Uterus (tissue), 7 donors: ENCODE measurements around a stretch of chr17.

DNA sequence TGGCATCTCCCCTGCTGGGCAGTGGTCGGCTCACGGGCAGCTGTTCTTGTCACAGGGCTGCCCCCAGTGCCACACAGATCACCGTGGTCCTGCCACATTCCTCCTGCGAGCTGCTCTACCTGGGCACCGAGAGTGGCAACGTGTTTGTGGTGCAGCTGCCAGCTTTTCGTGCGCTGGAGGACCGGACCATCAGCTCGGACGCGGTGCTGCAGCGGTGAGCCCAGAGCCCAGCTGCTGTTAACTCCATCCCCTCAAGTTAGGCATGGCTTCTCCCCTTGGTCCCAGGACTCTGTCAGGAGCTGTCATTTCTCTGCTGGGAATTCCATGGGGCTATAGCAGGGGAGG lies 28.4 kb upstream of the MYO15B start:
- PRO-cap, 4 experiments: no peak in any of the 4 experiments
- RAMPAGE, long total RNA, 2 experiments: no peak in any of the 2 experiments
- RRBS: no CpG with 5 or more reads among the region's 13 CpGs

GRCh38 chr17:75589731-75589928 lies 2.0 kb downstream of the MYO15B start:
- PRO-cap, 4 experiments: no peak in any of the 4 experiments
- RAMPAGE, long total RNA, 2 experiments: start-site peak on the plus strand in 1 of 2 experiments, at chr17:75589744-75589897 at its widest, 18 reads per replicate
- RRBS: 18% methylated on average over 5 of the region's 17 CpGs

DNA sequence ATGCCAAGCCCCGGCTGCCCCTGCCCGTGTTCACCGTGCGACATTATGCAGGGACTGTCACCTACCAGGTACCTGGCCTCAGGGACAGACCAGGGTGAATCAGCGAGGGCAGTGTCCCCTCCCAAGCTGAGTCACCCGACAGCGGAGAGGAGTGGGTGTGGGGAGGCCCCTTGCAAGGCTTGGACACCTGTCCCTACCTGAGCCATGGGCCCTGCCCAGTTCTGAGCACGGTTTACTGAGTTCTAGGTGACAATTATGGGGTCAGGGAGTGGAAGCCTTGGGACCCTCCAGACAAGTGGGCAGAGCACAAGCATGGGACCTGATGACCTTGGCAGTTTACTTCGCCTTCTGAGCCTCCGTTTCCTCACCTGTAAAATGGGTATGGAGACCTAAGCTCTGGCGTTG lies 13.9 kb downstream of the MYO15B start:
- PRO-cap, 4 experiments: no peak in any of the 4 experiments
- RAMPAGE, long total RNA, 2 experiments: no peak in any of the 2 experiments
- RRBS: 100% methylated on average over 1 of the region's 11 CpGs

DNA sequence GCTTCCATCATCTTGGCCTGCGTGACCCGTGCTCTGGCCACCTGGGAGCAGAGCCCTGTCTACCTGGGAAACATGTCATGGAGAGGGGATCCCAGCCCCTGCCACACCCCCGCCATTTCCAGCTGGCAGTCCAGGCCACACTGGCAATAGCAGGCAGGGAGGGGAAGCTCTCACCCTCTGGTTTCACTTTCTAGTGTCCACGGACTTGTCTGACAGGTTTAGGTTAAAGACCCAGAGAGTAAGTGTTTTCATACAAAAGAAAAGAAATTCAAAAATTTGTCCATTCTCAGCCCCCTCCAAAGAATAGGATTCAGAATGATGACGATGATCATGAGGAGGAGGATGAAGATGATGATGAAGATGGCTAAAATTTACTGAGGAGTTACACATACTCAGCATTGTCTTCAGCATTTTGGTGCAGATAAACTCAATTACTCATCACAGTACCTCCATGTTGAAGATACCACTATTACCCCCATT lies 3.7 kb upstream of the SMIM6 start:
- PRO-cap, 4 experiments: no peak in any of the 4 experiments
- RAMPAGE, long total RNA, 2 experiments: no peak in any of the 2 experiments
- RRBS: no CpG with 5 or more reads among the region's 5 CpGs

DNA sequence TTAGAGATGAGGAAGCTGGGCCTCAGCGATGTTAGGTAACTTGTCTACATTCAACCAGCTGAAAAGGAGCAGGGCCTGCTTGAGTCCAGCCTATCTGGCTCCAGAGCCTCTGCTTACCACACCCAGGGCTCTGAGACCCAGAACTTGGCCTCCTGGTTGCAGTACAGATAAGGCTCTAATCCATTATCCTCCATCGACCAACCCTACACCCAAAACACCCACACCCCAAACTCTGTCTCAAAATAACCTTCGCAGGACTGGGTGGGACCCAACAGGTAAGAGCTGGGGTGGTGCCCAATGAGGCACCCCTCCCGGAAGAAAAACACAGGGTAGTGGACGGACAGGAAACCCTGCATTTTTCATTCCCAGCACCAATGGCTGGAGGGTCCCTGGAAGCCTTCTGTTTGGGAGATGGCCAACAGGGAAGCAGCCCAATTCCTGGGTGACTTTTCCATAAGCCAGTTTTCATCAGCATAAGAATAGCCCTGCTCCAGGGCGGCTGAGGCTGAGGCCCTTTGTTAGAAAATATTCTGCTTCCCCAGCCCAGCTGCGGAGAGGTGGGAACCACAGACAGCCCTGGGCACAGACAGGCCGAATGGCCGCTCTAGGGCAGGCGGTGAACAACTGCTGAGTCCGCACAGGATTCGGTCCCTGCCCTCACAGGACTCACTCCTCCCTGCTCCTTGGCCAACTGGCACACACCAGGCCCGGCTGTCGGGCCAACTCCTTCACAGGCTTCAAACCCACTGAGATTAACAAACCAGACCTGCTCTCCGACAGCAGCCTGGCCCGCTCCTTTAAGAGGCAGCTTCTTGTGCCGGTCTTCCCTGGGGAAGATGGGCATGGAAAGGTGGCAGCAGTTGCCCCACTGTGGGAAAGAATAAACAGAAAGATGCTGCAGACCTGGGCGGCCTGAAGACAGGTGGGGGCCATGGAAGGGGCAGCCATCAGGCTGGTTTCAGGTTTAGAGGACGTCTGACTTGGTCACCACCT lies 3.0 kb upstream of the SMIM6 start:
- PRO-cap, 4 experiments: no peak in any of the 4 experiments
- RAMPAGE, long total RNA, 2 experiments: no peak in any of the 2 experiments
- RRBS: 82% methylated on average over 4 of the region's 19 CpGs

GRCh38 chr17:75694455-75695070 lies 26.7 kb upstream of the ITGB4 start:
- PRO-cap, 4 experiments: no peak in any of the 4 experiments
- RAMPAGE, long total RNA, 2 experiments: no peak in any of the 2 experiments
- RRBS: no CpG with 5 or more reads among the region's 19 CpGs

DNA sequence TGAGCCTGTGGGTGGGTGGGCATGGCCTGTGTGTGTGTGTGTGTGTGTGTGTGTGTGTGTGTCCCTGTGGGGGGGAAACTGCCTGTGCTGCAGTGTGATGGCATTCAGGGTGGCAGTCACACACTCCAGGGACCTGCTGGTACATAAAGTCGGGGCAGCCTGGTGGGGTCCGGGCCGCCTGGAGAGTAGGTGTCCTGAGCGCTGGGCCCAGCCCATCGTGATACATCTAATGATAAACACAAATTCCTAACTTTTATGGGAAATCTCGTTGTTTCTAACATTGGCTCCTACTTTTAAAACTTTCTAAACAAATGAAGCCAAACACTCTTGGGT lies 1.4 kb downstream of the ITGB4 start:
- PRO-cap, 4 experiments: no peak in any of the 4 experiments
- RAMPAGE, long total RNA, 2 experiments: no peak in any of the 2 experiments
- RRBS: no CpG with 5 or more reads among the region's 6 CpGs

DNA sequence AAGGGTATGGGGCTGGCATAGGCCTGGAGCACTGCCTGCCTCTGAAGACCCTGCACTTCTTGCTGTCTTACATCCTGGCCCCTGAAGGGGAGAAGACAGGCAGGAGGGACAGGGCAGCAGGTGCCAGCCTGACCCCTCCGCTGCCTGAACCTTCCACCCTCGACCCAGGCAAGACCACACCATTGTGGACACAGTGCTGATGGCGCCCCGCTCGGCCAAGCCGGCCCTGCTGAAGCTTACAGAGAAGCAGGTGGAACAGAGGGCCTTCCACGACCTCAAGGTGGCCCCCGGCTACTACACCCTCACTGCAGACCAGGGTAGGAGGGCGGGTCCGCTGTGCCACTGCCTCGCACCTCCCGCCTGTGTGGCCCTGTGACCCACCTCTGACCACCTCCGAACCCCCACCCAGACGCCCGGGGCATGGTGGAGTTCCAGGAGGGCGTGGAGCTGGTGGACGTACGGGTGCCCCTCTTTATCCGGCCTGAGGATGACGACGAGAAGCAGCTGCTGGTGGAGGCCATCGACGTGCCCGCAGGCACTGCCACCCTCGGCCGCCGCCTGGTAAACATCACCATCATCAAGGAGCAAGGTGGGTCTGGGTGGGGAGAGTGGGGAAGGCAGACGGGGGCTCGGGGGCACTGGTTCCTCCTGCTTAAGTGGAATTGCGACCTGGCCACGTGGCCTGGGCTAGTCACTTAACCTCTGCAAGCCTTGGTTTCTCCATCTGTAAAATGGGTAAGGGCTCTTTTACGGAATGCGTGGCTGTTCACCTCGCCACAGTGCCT lies 21.1 kb downstream of the ITGB4 start:
- PRO-cap, 4 experiments: no peak in any of the 4 experiments
- RAMPAGE, long total RNA, 2 experiments: no peak in any of the 2 experiments
- RRBS: 67% methylated on average over 8 of the region's 34 CpGs

DNA sequence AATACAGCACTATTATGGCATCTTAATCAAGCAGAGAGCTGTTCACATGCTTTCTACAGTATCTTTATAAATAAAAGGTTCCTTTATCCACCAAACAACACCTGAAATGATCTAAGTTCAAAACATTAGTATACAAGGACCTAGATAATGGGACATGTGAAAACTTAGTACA lies 2.4 kb downstream of the H3-3B start:
- PRO-cap, 4 experiments: no peak in any of the 4 experiments
- RAMPAGE, long total RNA, 2 experiments: no peak in any of the 2 experiments

- PRO-cap, 4 experiments: no peak in any of the 4 experiments
- RAMPAGE, long total RNA, 2 experiments: no peak in any of the 2 experiments
- RRBS: no CpG with 5 or more reads among the region's 3 CpGs
These were observed 1.9 kb downstream of the H3-3B start for GRCh38 chr17:75777611-75778074.

DNA sequence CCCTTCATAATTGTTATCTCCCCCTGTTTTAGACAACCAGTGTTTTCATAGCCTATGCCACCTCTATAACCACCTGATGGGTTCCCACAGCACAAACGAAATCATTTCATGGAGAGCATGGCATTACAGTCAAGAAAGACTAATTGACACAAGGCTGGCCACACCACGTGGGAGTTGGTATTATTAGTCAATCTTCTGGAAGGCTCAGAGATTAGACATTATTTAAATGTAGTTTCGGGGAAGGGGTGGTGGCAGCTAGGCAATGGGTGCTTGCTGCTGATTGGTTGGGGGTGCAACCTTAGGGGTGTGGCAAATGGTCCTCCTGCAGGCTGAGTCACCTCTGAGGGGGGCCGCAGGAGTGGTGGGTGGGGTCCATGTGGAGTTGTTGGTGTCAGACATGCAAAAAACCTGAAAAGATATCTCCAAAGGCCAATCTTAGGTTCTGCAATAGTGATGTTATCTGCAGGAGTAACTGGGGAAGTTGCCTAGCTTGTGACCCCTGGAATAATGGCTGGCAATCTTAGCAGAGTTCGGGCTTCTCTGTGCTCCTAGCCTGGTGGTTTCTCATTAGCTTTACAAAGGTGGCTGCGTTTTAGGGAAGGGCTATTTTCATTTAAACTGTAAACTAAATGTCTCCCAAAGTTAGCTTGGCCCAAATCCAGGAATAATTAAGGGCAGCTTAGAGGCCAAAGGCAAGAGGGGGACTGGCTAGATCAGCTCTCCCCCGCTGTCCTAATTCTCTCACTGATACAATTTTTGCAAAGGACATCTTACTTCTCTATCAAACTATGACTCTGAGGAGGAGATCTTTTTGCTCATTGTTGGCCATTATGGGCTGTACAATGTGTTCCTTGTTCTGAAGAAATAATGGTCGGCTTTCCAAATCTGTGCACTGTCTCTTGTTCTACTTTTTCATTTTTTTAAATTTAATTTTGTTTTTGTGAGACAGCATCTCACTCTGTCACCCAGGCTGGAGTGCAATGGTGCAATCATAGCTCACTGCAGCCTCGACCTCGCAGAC lies 4.7 kb downstream of the TEN1 start:
- PRO-cap, 4 experiments: no peak in any of the 4 experiments
- RAMPAGE, long total RNA, 2 experiments: no peak in any of the 2 experiments
- RRBS: no CpG with 5 or more reads among the region's 10 CpGs

GRCh38 chr17:76045964-76046433 lies 18.9 kb upstream of the EVPL start:
- PRO-cap, 4 experiments: no peak in any of the 4 experiments
- RAMPAGE, long total RNA, 2 experiments: start-site peak on the minus strand in 1 of 2 experiments, at chr17:76046097-76046262 at its widest, 8 reads per replicate
- RRBS: no CpG with 5 or more reads among the region's 11 CpGs

GRCh38 chr17:76082347-76083340 lies 3.7 kb downstream of the ZACN start:
- PRO-cap, 4 experiments: no peak in any of the 4 experiments
- RAMPAGE, long total RNA, 2 experiments: start-site peak on the minus strand in 1 of 2 experiments, at chr17:76082908-76083078 at its widest, 15 reads per replicate
- RRBS: no CpG with 5 or more reads among the region's 20 CpGs

DNA sequence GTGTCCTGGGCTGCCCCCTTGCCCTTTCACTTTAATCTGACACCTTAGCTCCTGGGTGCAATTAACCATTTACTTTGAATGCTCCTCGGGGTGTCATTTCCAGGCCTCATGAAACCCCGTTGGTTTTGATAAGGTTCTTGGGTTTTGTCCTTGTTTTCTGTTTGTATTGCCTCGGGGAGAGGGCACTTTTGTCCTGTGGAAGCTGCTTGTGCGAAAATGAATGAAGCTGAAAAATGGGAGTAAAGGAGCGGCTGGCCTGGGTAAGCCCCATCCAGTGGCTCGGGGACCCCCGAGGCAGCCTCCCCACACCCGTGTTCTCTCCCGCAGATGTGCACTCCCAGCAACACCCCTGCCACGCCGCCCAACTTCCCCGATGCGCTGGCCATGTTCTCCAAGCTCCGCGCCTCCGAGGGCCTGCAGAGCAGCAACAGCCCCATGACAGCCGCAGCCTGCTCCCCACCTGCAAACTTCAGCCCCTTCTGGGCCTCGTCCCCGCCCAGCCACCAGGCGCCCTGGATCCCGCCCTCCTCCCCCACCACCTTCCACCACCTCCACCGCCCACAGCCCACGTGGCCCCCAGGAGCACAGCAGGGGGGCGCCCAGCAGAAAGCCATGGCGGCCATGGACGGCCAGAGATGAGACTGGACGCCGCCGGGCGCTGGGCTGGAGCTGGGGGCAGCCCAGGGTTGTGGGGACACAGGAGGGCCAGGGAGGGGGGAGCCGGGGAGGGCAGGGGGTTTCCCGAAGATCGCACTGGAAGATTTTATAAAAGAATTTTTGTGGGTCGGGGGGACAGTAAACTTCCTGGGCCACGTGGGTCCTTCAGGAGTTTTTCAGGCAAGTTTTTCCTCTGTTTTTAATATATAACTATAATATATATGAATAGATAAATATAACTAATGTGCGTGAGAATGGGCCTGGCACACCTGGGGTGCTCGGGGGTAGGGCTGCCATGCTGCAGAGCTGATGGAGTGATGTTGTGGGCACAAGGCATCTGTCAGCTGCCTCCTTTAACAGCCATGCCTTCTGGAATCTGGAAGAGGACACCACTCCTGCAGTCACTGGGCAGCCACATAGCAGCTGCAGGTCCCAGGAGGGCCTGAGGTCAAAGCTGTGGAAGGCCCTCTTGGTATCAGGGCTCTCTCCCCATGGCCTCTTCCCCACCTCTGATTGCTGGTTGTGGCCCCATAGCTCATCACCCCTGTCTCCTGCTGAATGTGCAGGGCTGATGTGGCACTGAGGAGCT lies 5.1 kb downstream of the UBALD2 start:
- PRO-cap, 4 experiments: no peak in any of the 4 experiments
- RAMPAGE, long total RNA, 2 experiments: no peak in any of the 2 experiments
- RRBS: 76% methylated on average over 3 of the region's 37 CpGs

DNA sequence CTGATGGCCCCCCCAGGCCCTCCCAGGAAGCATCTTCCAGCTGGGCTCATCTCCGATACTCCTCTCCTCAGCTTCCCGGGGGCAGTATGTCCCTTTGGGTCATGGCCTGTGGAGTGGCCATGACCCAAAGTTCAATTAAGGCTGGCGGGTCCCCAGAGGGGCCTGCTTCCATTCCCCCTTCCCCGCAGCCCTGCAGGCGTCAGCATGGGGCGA lies 6.4 kb downstream of the UBALD2 start:
- PRO-cap, 4 experiments: no peak in any of the 4 experiments
- RAMPAGE, long total RNA, 2 experiments: no peak in any of the 2 experiments
- RRBS: no CpG with 5 or more reads among the region's 6 CpGs

DNA sequence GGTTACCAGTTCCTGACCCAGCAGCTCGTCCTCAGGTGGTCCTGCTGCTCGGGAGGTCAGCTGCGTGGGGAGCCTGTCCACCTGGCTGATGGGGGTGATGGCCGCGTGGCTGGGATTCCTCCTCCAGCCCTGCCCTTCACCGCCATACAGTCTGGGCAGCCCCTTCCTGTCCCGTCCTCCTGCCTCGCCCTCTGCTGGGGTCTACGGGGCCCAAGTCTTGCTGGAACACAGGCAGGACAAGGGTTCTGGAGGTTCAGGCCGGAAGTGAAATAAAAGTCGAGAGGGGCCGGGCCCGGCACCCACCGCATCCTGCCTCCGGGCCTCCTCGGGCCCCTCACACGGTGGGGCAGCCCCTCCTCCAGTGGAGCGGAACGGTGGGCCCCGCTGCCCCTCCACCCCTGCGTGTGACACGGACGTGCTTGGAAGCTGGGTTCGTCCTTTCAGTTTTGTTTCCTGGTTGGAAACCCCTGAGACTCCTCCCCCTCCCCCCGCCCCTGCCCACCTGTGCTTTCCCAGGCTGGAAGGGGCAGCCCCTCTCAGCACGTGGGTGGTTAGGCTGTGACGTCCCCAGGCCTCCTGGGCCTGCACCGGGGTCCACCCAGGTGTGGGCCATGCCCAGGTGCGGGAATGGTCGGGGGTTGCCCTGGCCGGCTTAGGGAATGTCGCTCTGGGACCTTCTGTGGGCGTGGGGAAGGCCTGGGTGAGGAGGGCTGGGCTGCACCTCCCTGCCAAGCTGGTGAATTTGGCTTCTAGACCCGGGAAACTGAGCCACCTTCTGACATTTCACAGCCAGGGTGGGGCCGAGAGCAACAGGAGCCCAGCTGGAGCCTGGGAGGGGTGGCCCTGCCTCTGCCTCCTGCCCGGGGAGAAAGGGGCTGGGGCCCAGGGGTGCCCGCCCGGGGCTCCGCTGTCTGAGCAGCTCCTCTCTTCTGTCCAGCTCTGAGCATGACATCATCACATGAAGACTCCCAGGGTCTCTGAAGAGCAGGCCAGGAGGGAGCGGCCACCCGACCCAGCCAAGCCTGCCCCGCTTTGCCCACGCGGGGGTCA lies 7.0 kb downstream of the UBALD2 start:
- PRO-cap, 4 experiments: peak in 2 of 4 experiments; most common plus-strand start position 548 of the sequence (in 1); most common minus-strand start position 406 of the sequence (in 2)
- RAMPAGE, long total RNA, 2 experiments: no peak in any of the 2 experiments
- RRBS: 17% methylated on average over 8 of the region's 44 CpGs

- PRO-cap, 4 experiments: no peak in any of the 4 experiments
- RAMPAGE, long total RNA, 2 experiments: no peak in any of the 2 experiments
- RRBS: no CpG with 5 or more reads among the region's 23 CpGs
These were observed 10.8 kb downstream of the UBALD2 start for GRCh38 chr17:76275802-76276588.

- PRO-cap, 4 experiments: peak in 4 of 4 experiments; most common plus-strand start chr17:76383242 (in 3); most common minus-strand start chr17:76383169 (in 2)
- RAMPAGE, long total RNA, 2 experiments: no peak in any of the 2 experiments
- RRBS: 2% methylated on average over 13 of the region's 62 CpGs
These were observed 1.6 kb upstream of the SPHK1 start for GRCh38 chr17:76382640-76383315.

GRCh38 chr17:76398730-76399169 lies 14.3 kb downstream of the SPHK1 start:
- PRO-cap, 4 experiments: no peak in any of the 4 experiments
- RAMPAGE, long total RNA, 2 experiments: no peak in any of the 2 experiments
- RRBS: no CpG with 5 or more reads among the region's 15 CpGs

DNA sequence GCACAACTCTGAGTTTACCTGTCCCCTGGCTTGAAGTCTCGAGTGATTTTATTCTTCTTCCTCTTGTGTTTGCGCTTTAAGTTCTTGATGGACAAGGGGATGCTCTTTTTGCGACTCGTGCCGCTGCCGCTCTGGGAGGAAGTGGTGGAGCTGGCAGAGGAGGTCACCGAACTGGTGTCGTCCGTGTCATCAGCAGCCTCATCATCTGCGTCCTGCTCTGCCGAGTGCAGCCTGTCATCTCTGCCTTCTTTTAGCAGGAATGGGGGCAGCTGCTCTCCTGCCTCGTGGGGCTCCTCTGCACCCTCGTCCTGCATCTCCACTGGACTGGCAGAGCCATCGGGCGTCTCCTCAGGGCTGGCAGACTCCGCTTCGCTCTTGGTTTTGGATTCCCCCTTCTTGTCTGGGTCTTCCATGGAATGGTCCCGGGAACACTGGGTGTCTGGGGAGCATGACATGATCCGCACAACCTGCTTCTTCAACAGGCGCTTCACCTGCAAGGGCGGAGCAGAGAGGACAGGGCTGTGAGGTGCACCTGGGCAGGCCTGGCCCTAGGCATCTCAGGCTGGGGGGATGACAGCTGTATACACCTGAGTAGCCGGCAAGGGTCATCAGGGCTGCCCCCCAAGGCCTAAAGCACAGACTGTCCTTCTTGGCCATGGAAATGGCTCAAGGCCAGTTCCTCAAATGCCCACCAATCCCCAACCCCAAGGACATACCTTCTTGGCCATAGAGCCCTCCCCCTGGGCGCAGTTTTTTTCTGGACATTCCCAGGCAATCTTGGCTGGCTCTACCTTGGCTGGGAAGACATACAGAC lies 15.2 kb downstream of the SPHK1 start:
- PRO-cap, 4 experiments: no peak in any of the 4 experiments
- RAMPAGE, long total RNA, 2 experiments: start-site peak on the minus strand in 1 of 2 experiments, centred at position 388 of the sequence, 18 reads per replicate
- RRBS: no CpG with 5 or more reads among the region's 23 CpGs